ENCODE results near the gene ZSWIM1.

- PRO-cap, result bidirectional peak, plus-strand start at chr20:45881235, minus-strand start at chr20:45881039
These were observed at the start of gene ZSWIM1 for GRCh38 chr20:45880916-45881886. Gene ZSWIM1, plus strand, starts transcription at chr20:45881227.

- PRO-cap, result no peak
These were observed 1.8 kb downstream of the CTSA start for GRCh38 chr20:45892635-45893635.

GRCh38 chr20:45897519-45898170 is 6.5 kb downstream of the CTSA start:
- PRO-cap, result no peak

DNA sequence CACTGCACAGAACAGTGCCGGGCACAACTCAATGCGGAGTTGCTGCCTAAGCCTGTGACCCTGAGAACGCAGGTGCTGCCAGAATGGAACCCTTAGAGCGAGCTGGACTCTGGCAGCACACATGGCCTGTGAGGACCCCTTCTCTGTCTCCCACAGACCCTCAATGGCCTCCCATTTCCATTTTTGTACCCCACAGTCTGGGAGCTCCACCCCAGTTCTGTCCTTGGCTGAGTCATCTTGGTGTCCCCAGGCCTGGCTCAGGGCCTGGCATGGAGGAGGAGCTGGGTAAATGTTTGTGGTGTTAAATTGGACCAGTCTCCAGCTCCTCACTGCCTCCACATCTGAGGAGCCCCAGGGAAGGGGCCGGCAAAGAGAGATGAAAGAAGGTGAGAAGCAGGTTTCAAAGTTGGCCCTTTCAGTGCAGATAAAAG is 88.7 kb downstream of the CD40 start:
- PRO-cap, result no peak

DNA sequence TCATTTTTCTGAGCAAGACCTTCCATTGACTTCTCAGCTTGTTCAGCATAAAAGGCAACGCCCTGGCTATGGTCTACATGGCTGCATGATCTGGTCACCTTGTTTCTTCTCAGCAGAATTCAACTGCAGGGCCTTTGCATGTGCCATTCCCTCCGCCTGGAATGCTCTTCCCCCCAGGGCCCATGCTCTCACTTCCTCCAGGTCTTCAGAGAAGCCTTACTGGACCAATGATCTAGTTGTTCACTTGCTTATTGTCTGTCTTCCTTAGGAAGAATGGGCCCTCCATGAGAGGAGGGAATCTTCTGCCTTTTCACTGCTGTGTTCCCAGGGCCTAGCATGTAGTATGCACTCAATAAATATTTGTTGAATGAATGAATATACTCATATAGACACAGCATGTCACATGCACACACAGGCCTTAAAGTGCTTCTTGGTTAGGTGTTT is 69.4 kb downstream of the CDH22 start:
- PRO-cap, result no peak

DNA sequence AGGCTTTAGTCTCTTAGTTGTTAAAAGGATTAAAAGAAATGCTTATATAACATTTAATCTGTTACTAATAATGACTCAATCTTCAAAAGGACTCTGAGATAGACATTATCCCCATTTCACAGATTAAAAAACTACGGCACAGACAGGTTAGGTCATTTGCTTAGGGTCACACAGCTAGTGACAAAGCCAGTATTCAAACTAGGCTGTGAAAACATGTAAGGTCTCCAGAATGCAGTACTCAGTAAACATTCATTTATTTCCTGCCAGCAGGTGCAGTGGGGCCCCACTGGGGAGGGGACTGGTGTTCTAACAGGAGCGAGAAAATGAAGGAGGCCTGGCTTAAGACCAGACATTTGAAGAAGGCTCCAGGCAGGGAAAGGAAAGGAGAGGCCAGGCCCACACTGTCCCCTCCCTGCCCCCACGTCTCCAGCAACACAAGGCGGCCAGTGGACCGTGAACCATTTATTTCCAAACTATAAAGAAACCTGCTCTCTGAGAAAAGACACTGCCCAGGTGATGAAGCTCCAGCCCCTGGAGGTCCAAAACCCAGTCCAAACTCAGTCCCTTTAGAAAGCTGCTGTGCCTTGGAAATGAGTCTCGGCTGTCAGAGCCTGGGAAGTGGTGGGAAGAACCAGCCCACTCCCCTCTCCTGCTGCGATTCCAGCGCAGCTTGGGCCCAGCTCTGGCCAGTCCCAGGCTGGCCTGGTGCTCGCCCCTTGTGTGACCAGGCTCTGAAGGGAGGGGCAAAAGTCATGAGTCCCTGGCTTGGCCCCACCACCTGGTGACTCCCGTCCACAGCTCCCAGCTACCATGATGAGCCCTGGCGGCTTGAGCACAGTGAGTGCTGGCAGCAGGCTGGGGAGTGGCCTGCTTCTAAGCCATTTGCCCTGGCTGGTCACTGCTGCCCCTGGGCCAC is 14.5 kb downstream of the SLC35C2 start:
- PRO-cap, result bidirectional peak, plus-strand start at position 505 of the sequence, minus-strand start at position 240 of the sequence

DNA sequence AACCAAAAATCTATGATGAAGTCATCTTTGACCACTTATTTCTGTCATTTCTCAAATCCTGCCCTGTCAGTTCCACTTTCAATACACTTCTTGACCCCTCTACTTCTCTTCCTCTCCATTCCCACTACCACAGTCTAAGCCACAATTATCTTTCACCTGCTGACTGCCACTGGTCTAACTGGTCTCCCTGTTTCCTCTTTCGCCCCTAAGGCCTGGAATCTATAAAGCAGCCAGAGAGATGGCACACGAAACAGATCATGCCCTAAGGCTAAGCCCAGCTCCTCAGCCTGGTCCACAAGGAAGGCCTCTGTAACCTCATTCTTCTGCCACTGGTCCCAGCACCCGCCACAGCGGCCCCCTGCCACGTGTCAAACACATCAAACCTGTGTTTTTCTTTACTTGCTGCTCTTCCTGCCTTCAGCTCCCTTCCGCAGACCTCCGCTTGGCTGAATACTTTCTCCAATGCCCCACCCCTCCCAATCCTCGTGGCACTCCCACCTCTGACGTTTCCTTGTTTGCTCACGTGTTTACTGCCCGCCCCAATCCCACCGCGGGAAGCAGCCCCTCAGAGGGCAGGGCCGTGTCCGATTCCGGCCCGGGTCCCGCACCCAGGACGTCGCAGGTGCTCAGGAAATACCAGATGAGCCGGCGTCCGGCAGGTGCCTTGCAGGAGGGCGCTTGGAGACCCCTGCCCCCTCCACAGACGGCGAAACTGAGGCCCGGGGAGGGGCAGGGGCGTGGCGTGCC is 535 bp downstream of the SLC35C2 start:
- PRO-cap, result bidirectional peak, plus-strand start at position 548 of the sequence, minus-strand start at position 452 of the sequence

DNA sequence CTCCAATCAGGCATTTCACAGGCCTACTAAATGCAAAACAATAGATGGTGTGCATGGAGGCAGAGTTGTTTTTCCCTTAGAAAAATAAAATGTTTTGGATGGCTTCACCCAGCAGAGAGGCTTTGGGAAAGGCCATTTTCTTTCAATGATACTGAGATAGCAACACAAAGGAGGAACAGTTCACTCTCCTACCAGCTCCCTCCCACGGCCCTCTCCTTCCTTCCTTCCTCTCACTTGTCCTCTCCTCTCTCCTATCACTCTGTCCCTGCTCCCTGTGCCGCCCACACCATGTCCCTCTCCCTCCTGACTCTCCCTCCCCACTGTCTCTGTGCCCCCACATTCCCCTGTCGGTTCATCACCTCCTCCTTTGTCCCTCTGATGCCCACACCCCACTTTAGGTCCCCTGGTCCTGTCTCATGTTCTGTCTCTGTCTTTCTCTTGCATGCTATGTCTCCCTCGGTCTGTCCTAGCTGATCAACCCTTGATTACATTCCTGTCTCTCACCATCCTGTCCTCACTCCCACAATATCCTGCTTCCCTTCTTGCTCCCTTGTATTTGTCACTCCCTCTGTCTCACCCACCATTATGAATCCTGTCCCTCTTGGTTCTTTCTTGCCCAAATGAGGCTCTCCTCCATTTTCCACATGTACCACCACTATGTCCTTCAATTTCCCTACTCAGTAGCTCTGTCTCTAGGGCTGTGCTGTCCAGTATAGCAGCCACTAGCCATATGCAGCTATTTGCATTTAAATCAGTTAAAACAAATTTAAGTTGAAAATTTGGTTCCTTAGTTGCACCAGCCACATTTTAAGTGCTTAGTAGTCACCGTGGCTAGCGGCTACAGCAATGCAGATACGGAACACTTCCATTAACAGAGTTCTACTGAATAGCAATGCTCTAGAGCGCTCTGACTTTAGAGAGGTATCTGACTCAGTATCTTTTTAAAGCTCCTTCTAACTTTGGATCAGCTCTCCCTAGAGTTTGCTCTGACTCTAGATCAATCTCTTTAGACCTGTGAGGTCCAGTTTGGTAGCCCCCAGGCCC is 12.2 kb upstream of the SLC35C2 start:
- PRO-cap, result no peak

GRCh38 chr20:46377454-46378250 is 13.4 kb upstream of the SLC35C2 start:
- PRO-cap, result no peak

GRCh38 chr20:46694497-46694995 is 5.3 kb upstream of the TP53RK start:
- PRO-cap, result unidirectional peak, minus-strand start at chr20:46694679

GRCh38 chr20:46823614-46823848 is 71.1 kb upstream of the EYA2 start:
- PRO-cap, result no peak

GRCh38 chr20:46994436-46994739 is 99.7 kb downstream of the EYA2 start:
- PRO-cap, result bidirectional peak, plus-strand start at chr20:46994610, minus-strand start at chr20:46994540

DNA sequence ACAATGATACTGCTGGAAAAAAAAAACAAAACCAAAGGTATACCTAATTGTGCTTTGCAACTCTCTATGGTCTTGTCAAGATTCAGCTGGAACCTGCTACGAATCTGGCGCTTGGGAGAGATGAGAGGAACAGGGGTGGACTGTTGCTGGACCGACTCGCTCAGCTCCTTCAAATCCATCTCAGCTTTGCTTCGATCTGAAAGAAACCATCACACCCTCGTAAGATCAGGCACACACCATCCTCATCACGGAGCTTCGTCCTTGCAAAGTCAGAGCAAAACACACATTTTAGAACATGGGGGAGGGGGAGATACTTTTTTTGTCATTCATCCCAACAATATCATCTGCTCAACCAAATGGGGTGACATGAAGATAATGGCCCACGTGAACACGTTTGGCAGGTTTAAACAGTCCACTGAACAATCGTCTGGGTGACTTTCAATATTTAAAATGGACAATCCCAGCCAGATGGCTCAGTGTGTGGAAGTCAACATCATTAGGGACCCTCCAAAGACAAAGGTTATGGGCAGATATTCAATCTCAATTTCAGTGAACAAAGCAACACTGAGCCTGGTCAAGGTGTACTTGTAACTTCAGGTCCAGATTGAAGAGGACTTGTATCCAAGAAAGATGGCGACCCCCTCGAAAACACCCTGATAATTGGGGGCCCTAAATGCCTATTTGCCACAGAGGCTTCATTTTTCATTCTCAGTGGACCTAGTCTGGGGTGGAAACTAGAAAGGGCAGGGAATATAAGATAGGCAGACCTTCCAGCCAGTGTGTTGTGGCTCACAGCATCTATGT is 107.1 kb downstream of the ZMYND8 start:
- PRO-cap, result no peak

DNA sequence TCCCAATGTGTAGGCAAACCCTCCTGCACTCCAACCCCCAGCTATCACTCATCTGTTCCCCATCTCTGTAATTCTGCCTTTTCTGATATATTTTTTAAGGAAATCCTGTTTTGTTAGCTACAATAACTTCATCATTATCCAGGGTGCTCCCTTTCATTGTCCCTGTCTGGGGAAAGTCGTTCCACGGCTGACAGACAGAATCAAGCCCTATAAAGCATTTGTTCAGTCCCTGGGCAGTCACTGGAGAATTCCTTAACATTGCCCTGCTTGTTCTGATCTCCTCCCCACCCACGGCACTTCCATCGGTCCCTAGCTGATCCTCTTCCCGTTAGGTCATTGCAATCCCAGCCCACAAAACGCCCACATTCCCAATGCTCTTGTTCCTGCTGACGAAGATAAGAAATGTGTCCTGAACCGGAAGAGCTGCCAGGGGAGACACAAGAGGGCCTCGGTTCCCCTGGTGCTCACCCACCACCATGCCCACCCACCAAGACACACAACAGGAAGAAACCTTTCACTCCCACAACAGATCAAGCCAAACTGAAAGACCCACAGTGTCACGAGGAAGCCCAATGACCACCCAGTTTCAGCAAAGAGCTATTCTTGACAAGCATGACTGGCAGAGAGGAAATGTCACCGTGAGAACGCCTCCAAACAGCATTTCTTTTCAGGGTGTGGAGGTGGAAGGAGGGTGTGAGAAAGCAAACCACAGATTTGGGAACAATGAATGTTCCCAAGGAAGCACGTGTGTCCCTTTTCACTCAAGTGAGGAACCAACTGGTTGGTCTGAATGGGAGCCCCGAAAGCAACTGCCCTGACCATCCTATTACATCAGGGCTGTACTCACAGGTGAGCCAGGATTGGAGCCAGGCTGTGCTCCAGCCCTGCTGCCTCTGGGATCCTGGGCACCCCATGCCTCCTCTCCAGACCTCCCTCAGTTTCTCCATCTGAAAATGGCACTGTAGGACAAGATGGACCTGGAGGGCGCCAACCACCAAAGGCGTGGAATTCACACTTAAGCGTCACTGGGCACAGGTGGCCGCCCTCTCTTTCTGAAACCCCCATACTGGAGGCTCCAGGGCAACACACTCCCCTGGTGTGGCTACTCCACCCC is 97.6 kb downstream of the ZMYND8 start:
- PRO-cap, result no peak

GRCh38 chr20:47262447-47263306 is 93.8 kb downstream of the ZMYND8 start:
- PRO-cap, result no peak

DNA sequence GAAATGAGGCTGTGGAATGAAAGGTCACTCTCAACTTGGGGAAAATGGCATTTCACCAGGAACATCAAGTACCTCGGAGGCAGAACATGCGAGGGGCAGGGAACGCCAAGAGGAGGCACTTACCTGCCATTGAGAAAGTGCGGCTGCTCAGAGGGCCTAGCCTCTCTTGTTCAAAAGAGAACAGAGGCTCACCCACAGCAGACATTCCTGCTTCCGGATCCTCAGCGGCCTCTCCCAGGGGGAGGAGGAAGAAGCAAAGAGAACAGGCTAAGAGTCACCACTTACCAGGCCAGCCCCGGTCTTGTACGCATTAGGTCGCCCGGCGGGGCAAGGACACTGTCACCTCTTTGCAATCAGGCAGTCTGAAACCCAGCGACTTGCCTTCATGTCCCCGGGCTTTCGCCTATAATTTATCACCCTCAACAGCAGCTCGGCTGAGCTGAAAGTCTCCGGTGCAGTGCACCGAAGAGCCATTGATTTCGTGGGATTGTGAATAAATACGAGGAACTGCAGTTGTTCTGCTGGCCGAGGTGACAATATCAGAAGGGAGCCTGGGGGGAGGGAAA is 37.6 kb downstream of the ZMYND8 start:
- PRO-cap, result bidirectional peak, plus-strand start at position 200 of the sequence, minus-strand start outside the sequence

DNA sequence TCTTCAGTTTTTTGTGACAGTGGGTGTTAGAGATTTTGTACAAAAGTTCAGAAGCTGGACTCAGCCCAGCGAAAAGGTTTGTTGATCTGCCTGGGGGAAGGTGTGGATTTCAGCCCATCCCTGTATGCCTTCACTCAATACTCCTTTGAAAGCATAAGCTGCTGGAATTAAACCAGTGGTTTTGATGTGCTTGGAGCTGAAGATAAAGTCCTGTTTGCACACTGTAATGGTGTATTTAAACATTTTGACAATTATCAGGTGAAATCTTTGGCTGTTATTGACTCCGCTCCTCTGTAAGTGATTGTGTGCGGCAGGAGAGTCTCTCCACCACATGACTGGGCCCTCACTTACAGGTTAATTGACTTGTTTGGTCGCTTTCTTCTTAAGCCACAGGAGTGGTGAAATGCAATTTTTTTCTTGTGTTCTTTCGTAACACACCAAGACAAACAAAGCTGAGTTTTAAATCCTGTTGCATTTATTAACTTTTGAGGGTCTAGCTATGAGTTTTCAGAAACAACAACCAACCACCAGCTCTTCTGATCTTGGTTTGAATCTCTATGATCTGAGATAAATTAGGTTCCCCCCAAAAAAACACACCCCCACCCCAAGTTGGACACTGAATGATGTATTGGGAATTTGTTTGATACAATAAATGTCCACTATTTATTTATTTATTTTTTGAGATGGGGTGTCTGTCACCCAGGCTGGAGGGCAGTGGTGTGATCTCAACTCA is 46.4 kb upstream of the NCOA3 start:
- PRO-cap, result no peak

GRCh38 chr20:47492866-47493495 is 8.7 kb upstream of the NCOA3 start:
- PRO-cap, result bidirectional peak, plus-strand start at chr20:47493358, minus-strand start at chr20:47493242

GRCh38 chr20:47493496-47494153 is 8.1 kb upstream of the NCOA3 start:
- PRO-cap, result bidirectional peak, plus-strand start at chr20:47493668, minus-strand start at chr20:47493559

GRCh38 chr20:47502575-47503469 is 1.1 kb downstream of the NCOA3 start:
- PRO-cap, result unidirectional peak, minus-strand start at chr20:47502910; unidirectional peak, minus-strand start at chr20:47503107; unidirectional peak, minus-strand start at chr20:47503203

Measured in fallopian tube (tissue), 1 donor.